CD14-positive monocyte (primary cell): ENCODE measurements around a stretch of chr11.

GRCh38 chr11:128516420-128517205 is 70.7 kb downstream of the ETS1 start:
- CAGE, long polyA plus RNA: no peak

GRCh38 chr11:128517510-128518290 is 69.7 kb downstream of the ETS1 start:
- CAGE, long polyA plus RNA: no peak

DNA sequence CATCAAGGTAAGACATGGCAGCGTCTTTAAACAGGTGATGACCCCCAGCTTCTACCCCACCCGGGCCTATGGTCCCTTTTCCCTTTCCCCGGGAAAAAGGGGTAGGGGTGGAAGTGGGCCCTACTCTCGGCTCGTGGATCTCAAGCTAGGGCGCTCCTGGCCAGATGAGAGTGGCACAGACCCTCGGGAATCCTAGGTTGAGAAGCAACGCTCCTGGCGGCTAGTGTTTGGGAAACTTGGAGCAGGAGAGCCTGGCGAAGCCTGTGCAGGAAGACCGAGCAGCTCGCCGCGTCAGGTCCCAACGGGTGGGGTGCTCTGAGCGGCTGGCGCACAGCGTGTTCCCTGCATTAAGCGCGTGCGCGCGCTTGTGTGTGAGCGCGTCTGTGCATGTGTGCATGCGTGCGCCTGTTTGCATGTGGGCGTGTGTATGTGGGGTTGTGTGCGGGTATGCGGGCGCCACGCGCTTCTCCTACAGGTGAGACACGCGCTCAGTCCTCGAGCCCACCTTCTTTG is 7.1 kb upstream of the FLI1 start:
- CAGE, long polyA plus RNA: no peak

DNA sequence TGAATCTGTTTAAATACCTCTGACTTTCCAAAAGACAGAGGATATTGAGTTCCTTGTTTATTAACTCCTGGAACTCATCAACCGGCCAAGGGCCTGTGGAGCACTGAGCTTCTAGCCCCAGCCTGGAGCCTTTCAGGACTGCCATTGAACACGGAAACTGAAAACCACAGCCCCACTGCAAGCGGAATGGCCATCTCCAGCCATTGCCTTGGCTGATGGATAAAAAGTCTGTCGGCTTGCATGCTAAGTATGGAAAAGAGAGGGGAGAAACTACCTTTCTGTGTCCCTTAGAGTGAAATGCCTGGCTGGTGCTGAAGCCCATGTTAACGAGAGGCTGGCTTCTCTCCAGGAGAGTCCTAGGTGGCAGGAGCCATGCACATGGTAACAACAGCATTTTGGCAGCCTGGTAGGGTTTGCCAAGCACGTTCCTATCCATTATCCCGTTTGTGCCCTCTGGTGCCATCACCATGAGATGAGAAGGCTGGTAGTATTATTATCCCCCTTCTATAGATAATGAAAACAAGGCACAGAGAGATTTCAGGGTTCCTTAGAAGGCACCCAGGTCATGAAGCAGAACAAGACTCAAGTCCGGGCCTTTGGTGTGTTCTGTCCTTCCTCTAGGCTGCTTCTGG is 80.2 kb downstream of the KCNJ1 start:
- CAGE, long polyA plus RNA: no peak

DNA sequence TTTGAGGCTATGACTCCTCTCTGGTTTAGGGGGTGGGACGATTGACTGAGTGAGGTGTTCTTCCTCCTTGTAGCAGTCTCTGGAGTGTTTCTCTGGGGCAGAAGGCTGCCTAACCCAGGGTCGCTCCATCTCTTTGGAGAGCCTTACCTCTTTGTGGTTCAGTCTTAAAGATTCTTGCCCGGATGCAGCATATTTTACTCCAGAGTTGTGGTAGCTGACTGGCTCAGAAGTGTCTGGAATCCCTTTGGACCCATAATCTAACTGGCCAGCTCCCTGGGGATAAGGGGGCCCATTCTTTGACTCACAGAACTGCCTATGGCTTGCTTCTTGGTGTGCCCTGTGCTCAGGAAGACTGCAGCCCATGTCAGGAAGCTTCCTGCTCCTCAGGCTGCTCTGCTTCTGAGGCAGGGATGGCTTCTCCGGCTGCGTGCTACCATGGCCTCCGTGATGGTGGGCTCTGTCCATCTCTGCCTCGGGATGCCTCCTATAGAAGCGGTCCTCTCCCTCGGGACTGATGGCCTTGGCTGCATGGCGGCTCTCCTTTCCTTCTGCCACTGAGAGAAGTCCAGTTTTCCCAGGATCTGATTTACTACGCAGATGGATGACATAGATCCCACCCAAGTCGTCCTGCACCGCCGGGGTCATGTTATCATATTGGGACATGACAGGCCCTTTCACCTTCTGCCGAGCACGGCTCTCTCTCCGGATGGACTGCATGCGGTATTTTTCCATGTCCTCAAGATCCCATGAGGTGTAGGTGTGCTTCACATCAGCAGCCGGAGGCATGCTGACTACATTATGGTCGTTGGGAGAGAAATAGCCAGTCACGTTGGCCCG is 26.7 kb upstream of the TP53AIP1 start:
- CAGE, long polyA plus RNA: no peak

- CAGE, long polyA plus RNA: no peak
Measured at GRCh38 chr11:129030850-129031312, 88.2 kb upstream of the TP53AIP1 start.

GRCh38 chr11:129143070-129143898 is 48.8 kb downstream of the ARHGAP32 start:
- CAGE, long polyA plus RNA: no peak

- CAGE, long polyA plus RNA: no peak
Measured at GRCh38 chr11:129258401-129258932, 66.3 kb upstream of the ARHGAP32 start.

GRCh38 chr11:129278950-129279816 is 87.1 kb upstream of the ARHGAP32 start:
- CAGE, long polyA plus RNA: no peak

GRCh38 chr11:129302459-129303223 is 73.0 kb upstream of the BARX2 start:
- CAGE, long polyA plus RNA: no peak

DNA sequence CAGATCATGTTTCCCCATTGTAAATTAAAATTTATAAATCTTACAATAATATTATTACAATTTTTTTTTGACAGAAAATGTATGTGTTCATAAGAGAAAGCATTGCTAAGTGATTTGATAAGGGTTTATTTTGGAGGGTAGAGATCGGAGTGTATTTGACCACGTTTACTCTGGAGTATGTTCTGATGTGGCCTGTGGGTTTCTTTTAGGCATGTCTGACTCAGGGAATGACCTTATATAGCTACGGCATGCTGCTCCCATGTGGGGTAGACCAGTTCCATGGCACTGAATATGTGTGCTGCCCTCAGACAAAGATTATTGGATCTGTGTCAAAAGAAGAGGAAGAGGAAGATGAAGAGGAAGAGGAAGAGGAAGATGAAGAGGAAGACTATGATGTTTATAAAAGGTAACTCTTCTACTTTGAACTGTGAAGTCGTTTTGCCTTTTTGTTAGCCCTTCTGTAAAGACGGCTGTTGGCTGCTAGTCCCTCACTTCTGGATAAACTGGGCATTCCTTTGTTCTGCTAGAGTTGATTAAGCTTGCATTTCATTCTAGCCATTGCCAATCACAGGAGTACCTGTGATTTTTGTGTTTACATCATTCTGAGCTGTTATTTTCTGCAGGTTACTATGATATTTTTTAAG is 38.1 kb upstream of the ST14 start:
- CAGE, long polyA plus RNA: no peak

DNA sequence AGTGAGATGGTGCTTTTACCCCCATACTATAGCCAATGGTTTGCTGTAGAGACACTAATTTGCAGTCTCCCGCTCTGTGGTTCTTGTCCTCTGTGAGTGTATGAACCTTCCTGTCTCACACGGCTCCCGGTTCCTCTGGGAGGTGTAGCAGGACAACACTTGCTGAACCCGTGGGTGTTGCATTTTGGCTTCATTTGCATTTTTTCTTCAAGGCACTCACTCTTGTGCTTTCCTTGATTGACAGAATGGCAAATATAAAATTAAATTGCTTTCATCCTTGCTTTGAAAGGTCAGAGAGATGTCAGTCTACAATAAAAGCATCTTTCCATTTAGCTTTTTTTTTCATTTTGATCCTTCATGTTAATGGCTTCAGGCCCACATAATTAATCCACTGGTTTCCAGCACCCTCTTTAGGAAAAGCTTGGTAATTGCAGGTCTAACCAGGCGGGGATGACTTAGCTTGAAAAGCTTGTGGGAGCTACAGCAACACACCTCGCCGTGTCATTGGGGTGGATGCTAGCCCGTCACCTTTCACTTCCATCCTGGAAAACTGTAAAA is 27.5 kb upstream of the ST14 start:
- CAGE, long polyA plus RNA: no peak

DNA sequence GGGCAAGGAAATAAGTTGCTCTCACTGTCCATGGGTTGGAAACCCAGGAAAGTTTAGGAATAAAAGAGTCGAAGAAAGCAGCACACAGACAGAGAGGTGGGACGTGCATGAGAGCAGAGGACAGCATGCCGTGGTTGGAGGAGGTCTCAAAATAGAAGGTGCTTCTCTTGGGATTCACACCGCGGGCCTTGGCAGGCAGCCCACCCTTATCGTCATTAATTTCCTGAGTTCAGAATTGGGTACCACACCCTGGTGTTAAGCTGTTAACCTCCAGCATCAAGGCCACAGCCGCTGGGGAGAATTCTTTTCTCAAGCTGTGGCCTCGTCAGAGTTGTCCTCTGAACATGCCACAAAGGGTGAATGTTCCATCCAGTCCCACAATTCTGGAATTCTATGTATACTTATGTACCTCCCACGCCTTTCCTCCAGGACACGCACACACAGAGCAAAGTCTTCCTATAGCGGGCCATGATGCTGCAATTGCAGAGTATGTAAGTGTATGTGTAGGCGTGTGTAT is 39.1 kb downstream of the ADAMTS8 start:
- CAGE, long polyA plus RNA: no peak

GRCh38 chr11:130408054-130408390 is 20.4 kb downstream of the ADAMTS8 start:
- CAGE, long polyA plus RNA: no peak

DNA sequence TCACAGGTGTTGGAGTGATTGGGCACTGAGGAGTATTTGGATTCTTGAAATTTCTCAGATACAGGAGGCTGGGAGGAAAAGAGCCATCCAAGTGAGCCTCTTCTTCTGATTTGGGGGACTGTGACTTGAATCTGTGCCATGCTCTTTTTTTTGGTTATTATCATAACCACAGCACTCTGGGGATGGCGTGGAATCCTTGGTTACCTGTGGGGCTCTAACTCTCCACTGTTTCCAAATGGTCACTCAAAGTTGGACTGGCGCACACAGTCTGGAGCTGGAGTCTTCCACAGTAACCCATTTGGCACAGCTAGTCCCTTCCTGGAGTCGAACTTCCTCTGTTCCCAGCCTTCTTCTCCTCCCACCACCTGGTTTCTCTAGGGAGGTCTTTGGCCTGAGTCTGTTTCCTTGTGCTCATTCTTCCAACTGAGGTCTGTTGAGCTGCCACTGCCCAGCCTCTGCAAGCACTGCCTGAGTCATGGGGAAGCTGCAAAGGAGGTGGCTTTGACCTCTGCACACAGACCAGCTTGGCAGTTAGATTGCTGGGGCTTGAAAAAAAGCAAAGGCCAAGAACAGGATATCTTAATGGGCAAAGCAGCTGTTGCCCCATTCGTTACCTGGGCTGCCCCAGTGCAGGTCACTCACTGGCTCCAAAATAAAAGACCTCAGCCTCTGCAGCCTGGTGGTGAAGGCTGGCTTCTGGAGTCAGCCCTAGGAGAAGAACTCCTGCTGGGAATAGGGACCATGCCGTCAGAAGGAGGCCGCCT is 2.8 kb downstream of the ADAMTS15 start:
- CAGE, long polyA plus RNA: no peak

DNA sequence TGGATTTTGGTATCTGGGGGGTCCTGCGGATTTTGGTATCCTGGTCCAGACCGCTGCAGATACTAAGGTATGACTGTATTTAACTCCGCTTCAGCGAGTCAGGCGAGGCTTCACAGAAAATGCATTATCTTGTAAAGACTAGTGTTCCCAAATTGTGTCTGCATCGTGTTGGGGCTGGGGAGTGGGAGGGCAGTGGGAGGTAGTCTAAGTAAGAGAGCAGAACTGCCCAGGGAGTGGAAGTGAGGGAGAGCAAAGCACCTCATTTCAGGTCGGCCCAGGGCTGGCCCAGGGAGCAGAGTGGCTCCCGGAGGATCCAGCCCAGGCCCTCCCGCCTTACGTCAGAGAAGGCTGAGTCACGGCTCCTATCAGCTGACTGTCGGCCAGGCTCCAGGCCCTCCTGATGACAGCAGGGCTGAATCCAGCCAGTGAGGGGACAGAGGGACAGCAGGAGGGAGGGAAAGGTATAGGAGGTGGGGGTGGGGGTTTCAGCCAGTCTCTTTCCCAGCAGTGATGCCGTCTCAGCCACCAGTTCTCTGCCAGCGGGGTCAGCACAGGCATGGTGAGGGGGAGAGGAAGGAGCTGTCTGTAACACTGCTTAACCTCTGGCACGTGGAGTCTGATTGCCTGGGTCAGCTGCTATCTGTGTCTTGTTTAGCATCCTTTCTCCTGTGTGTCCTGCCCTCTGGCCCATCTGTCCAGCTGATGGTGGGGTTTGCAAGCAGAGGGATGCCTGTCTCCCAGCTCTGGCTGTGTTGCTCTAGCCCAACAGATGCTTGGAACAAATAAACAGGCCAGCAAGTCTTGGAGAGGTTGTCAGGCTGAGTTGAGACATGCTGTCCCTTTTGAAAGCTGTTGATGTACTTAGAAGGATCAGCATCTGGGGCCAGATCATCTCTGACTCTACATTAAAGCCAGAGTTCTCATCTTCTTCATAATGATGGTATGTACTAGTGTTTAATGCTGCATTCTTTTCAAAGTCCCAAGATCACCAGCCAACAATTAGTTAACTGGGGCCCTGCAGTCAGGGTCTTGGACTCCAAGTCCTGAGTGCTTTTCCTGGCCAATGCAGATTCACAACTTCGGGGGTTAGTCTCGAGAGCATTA is 74.0 kb downstream of the ADAMTS15 start:
- CAGE, long polyA plus RNA: no peak

- CAGE, long polyA plus RNA: no peak
Measured at GRCh38 chr11:130648402-130649011, 200.1 kb downstream of the ADAMTS15 start.

DNA sequence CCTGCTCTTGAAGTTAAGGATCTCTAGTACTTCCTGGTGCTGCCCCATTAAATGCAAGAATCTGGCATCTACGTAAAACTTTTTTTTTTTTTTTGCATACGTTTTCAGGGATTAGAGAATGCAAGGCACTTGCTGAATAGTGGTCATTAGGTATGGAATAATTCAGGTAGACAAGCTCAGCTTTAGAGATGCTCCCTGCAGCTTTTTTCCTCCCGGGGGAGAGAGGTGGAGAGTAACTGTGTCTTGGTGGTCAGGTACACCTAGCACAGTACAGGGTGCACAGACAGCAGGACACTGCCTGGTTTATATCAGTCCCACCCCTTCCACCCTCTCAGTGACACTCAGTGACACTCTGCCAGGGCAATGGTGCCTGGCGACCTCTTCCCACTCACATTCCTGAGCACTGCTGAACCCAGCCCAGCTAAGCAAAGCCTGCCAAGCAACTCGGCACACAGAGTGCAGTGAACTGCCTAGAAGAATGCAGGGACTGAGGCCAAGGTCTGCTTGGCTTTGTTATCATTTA is 205.3 kb downstream of the ADAMTS15 start:
- CAGE, long polyA plus RNA: no peak

- CAGE, long polyA plus RNA: no peak
Measured at GRCh38 chr11:130675219-130676049, 227.0 kb downstream of the ADAMTS15 start.

GRCh38 chr11:130896948-130898459 is 18.8 kb downstream of the SNX19 start:
- CAGE, long polyA plus RNA: no peak